Osteoblast (primary cell): ENCODE measurements around a stretch of chr9.

DNA sequence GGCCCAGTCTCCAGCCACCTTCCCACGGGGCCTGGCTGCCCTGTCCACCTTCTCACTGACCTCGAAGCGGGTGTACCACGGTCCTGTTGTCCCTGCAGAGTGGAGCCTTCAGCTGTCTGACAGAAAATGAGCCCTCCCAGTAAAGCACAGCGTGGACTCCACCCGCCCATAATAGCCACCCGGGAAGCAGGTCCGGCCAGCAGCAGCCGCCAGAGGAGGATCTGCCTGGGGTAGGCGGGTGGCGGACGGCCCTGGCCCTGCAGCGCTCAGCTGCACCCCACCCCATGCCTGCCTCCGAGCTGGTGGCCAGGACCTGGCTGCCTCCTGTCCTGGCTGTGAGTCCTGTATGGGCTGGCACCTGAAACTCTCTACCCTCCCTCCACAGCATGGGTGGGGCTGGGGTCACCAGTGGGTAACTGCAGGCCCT is 54.5 kb downstream of the SEMA4D start:
- CAGE, long polyA plus RNA, result no peak
- RRBS, result no CpG with 5 or more reads among the region's 14 CpGs

DNA sequence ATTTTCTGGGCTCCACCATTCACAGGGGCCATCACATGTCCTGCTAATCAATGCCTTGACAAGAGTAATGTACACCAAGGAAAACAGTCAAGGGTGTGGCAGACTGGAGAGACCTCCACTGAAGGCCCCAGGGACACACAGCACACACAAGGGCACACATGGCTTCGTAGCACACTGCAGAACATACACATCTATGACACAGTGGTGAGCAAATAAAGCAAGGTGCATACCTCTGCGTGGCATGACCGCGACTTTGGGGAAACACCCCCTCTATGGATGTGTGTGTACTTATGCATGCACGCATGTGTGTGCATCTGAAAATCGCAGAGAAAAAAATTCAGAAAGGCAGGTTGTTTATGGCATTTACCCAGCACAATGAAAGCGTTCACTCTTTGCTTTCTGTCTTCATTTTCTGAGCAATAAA is 20.5 kb downstream of the SEMA4D start:
- CAGE, long polyA plus RNA, result no peak
- RRBS, result no CpG with 5 or more reads among the region's 7 CpGs

GRCh38 chr9:89522103-89522936 is 24.4 kb upstream of the SEMA4D start:
- CAGE, long polyA plus RNA, result no peak
- RRBS, result no CpG with 5 or more reads among the region's 12 CpGs

- CAGE, long polyA plus RNA, result no peak
- RRBS, result 82% methylated on average over 6 of the region's 13 CpGs
Observed at GRCh38 chr9:89525806-89526398, 28.0 kb upstream of the SEMA4D start.

DNA sequence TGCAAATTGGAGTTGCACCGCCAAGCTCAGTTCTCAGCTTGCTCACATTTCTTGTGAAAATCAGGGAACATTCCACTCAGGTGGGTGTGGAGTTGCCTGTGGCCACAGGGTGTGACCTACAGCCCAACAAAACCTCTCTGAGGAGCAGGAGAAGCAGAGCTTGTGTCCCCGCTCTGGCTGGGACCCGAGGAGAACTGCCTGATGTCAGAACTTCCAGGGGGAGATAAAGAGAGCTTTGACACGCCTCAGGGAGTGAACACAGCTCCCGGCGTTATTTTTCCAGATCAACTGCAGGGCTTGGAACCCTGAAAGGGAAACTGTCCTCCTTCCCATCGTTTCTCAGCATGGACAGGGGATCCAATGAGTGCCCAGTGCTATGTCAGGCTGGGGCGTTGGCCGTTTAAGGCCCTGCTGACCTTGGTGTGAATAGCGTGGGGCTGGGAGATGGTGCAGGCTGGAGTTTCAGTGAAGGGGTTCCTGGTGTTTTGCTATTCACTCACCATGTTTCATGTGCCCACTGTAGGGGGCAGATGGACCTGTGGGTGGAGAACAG is 21.9 kb downstream of the GADD45G start:
- CAGE, long polyA plus RNA, result no peak
- RRBS, result no CpG with 5 or more reads among the region's 10 CpGs

DNA sequence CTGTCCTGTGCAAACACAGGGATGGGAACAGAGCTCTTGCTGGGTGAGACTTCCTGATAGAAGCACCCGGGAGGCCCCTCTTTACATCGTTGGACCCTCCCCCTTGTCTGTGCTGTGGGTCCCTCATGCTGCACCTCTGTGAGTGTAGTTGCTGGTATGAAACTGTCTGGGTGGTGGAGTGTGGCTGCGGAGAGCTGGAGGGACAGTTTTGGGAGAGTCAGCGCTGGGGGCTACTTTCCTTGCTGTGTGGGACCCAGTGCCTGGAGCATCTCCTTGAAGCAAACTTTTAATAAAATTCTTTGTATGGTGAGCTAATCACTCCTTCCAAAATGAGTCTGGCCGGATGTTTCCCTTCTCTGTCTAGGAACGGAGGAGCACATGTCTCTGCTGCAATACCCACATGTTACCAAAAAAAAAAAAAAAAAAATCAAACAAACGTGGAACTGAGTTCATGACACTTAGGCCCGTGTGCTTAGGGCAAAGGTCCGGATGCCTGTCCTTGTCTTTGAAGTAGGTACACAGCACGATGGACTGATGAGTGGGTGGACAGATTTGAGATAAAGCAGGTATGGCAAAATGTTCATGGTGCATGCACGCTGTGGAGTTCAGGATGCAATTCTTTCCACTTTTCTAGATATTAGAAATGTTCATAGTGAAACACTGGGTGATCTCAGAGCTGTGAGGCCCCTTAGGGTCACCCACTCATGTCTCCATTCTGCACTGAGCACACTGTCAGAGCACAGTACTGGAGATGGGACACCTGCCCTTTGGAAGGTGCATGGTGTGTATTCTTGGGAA is 43.4 kb downstream of the GADD45G start:
- CAGE, long polyA plus RNA, result no peak
- RRBS, result no CpG with 5 or more reads among the region's 11 CpGs

- CAGE, long polyA plus RNA, result no peak
- RRBS, result no CpG with 5 or more reads among the region's 20 CpGs
Observed at GRCh38 chr9:89656002-89656746, 51.4 kb downstream of the GADD45G start.

- CAGE, long polyA plus RNA, result no peak
- RRBS, result 76% methylated on average over 3 of the region's 15 CpGs
Observed at GRCh38 chr9:89664787-89665393, 60.1 kb downstream of the GADD45G start.

DNA sequence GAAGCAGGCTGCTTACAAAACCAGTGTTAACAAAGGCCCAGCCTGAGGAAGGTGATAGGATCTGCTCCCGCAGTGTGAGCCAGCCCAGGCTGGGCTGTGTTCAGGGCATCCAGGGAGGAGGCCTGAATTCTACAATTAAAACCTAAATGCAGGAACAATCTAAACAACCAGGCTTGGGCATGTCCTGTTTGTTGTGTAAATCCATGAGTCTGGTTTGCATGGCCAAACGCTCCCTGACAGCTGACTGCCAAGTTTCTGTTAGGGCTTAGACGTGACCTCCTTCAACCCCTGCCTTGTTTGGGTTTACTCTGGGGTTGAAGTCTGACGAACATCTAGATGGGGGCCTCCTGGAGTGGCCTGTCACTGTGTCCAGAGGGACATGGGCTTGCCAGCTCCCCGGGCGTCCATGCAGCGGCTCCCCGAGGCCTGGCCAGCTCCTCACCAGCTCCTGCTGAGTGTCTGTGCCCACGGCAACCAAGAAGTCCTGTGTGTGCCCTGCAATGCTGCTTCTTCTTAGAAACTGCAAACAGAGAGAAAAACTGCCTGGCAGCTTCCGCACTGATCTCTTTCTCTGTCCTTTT is 270.1 kb downstream of the GADD45G start:
- CAGE, long polyA plus RNA, result no peak
- RRBS, result no CpG with 5 or more reads among the region's 10 CpGs

DNA sequence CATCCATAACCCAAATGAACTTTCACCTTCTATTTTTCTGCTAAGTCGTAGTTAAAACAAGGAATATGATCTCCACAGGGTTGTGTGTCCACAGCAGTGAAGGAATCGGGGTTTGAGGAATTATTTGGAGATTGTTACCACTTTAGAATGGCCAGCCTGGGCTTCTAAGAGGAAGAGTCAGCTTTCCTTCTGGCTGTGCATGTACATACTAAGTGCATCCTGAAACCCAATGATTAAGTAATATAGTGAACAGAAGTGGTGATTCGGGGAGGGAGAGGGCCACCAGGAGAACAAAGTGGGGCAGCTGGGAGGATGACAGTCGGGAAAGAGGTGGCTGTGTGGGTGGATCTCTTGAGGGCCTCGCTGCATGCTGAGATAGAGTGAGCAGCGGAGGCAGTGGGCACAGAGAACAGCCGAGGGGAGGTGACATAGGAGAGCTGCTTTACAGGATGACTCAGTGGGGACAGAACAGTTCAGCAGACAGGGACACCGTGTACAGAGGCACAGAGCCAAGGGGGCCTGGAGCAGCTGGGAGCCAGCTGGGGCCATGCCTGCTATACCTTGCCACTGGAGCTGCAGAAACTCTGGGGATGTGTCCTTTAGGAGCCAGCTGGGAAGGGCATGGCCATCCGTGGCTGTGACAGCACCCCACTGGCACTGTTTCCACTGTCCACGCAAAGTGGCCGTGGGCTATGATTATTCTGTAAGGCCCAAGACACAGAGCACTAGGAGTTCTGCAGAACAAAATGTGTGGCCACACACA is 273.8 kb downstream of the GADD45G start:
- CAGE, long polyA plus RNA, result no peak
- RRBS, result no CpG with 5 or more reads among the region's 11 CpGs

GRCh38 chr9:89886223-89886571 is 281.4 kb downstream of the GADD45G start:
- CAGE, long polyA plus RNA, result no peak
- RRBS, result no CpG with 5 or more reads among the region's 5 CpGs

GRCh38 chr9:89969167-89969663 is 364.4 kb downstream of the GADD45G start:
- CAGE, long polyA plus RNA, result no peak
- RRBS, result no CpG with 5 or more reads among the region's 3 CpGs

DNA sequence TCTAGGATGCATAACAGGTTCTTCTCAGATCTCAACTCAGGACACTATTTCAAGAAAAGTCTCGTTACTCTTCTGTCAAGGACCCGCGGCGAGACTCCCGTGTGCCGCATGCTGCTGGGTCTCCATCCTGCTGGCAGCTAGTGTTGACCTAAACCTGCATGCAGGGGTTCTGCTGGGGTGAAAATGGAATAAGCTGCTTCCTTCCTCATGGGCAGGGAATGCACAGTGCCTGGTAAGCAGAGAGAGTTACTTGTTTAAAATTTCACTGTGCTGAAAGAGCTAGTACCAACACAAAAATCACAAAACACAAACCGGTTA is 416.5 kb downstream of the GADD45G start:
- CAGE, long polyA plus RNA, result no peak
- RRBS, result no CpG with 5 or more reads among the region's 7 CpGs

DNA sequence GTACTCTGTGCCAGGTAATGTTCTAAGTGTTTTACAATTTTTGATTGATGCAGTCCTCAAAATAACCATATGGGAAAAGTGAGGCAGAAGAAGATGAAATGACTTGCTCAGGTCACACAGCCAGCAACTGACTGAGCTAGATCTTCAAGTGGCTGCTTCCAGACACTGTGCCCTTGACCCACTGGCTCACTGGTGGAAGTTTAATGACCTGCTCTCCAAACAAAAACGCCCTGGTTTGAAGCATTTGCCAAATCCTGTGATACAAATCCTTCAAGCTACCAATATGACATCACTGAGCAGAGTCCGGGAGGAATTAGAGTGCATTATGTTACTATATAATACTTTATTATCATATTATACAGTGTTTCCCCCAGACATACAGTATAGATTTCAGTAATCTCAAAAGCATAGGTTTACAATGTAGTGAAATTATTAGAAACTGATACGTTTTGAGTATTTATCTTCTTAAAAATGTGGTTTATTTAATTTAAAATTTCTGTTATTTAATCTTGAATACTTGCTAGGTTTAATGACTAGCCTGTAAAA is 459.5 kb downstream of the GADD45G start:
- CAGE, long polyA plus RNA, result no peak
- RRBS, result no CpG with 5 or more reads among the region's 3 CpGs

GRCh38 chr9:90102186-90102661 is 497.4 kb downstream of the GADD45G start:
- CAGE, long polyA plus RNA, result no peak
- RRBS, result no CpG with 5 or more reads among the region's 5 CpGs

DNA sequence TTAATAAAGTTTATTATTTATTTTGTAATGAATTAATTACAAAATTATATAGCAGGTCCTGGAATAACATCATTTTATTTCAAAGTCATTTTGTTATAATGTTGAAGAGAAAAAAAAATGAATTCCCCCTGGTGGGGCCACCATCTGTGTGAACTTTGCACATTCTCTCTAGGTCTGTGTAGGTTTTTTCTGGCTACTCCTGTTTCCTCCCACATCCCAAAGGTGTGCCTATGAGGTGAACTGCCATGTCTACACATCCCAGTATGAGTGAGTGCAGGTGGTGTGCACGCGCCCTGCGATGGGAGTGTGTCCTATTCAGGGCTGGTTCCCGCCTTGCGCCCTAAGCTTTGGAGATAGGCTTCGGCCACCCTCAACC is 195.8 kb downstream of the SYK start:
- CAGE, long polyA plus RNA, result no peak
- RRBS, result no CpG with 5 or more reads among the region's 6 CpGs

- CAGE, long polyA plus RNA, result no peak
- RRBS, result no CpG with 5 or more reads among the region's 10 CpGs
Observed at GRCh38 chr9:90998451-90998928, 196.9 kb downstream of the SYK start.

DNA sequence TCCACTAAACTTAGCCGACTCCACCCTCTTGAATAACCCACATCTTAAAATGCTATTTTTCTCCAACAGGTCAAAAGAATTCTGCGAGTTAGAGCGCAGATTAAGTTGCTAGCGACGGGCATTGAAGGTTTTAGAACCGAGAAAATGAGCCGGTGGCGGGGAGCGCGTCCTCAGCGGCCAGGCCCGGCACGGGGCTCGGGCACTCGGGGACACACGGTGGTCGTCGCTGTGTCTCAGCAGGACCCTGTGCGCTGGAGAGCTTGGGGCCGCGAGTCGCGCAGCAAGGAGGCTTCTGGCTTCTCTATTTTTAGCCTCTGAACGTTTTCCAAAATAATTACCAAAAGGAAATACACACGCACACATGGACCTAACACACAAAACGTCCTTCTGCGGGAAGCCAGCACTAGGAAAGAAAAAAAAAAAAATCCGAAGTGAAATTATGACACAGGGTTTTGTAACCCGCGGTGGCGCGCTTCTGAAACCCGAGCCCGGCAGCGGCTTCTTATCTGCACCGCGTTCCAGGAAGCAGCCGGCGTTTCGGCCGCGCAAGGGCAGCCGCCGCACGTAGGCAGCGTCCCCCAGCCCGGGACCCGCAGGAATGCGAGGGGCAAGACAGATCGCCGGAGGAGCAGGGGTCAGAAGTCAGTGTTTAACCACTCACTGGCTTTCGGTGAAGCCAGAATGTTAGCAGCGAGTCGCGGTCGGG is 168.3 kb downstream of the AUH start:
- CAGE, long polyA plus RNA, result no peak
- RRBS, result 4% methylated on average over 17 of the region's 56 CpGs

GRCh38 chr9:91301051-91301732 is 60.5 kb downstream of the AUH start:
- CAGE, long polyA plus RNA, result no peak
- RRBS, result no CpG with 5 or more reads among the region's 5 CpGs

DNA sequence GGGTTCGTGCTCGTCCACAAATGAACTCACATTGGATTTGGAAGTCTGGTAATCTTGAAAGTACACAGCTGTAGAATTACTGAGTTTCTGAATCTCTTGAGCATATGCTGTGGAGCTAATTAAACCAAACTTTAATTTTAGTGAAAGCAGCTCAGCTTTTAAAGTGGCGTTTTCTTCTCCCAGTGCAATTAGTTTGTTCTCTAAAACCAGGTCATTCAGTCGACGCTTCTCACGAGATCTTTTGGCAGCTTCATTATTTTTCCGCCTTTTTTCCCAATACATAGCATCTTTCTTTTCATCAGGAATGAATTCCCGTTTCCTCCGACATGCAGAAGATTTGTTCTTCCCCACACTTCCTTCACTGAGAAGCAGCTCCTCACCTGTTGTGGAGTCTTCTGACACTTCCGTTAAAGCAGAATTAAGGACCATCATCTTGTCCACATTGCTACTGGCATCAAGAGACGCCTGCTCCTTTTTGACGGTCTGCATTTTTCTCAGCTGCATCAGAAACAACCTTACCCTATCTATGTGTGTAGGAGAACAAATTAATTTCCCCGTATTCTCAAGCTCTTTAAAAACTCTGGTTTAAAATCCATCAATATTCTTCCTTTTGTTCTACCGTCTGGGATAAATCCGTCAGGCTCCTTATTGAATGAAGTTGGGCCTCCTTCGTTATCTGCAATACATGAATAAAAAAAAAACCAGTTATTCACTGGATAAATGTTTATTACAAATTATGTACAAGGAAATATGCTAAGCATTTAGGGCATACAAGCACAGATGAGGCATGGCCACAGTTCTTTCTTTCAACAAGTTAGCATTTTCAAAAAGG is 13.2 kb downstream of the NFIL3 start:
- CAGE, long polyA plus RNA, result no peak
- RRBS, result no CpG with 5 or more reads among the region's 16 CpGs